Karpas-422 (cell line): ENCODE measurements around the genes NTHL1, ECI1, NTN3 and FLYWCH2.

- PRO-cap = no peak
- RAMPAGE, long total RNA = start-site peak on the minus strand at chr16:2047812-2047841, 16 and 29 reads in 2 replicates
Observed at GRCh38 chr16:2047039-2048131, at the start of gene NTHL1. TSS of gene NTHL1 (minus strand) at chr16:2047834.

GRCh38 chr16:2127603-2128011 is 8.1 kb downstream of the PKD1 start:
- PRO-cap = no peak
- RAMPAGE, long total RNA = no peak

DNA sequence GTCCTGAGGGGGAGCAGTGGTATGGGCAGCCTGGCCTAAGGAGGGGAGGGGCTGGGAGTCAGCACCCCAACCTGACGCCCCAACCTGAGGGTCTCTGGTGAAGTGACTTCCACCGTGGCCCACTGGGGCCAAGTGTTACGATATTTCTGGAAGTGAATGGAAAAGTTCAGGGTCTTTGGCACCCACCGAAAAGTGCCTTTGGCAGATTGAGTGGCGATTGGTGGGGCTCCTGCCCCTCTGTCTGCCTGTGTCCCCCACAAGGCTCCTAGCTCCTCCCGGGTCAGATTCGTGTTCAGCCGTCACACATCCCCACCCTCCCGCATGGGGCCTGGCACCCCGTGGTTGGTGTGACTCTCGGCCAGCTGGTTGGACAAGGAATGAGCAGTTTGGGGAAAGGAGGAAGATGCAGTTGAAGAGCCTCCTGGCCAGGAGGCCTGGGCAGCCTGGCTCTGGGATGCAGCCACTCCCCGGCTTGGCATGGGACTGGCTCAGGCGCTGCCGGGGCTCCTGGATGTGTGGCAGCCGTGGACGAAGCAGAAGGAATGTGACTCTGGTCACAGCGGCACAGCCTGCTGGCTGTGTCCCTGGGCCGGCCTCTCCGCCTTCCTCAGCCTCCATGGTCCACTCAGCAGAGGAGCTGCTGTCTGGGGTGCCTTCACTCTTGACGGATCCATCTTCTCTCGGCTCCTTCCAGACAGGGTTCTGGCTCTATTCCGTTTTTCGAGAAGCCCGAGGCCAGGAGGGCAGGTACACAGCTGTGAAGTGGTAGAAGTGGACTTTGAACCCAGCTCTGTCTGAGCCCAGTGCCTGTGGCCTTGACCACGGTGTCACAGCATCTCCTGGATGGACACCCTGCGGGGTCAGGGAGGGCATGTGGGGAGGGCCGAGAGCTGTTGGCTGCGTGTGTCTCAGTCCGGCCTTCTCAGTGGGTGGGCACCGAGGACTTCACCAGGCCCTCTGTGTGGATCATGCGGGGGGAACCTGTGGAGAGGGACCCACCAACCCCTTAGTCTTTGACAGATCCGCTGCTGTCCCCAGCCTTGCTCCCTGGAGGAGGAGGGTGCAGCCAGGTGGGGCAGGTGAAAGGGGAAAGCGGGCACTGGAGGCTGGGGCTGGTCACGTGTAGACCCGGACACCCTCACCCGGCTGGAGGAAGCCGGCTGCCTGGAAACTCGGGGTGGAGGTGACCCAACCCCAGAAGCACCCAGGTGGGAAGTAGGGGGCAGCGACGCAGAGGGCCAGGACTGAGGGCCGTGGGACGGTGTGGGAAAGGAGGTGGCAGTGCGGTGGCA is 2.1 kb downstream of the TRAF7 start:
- PRO-cap = no peak
- RAMPAGE, long total RNA = no peak

- PRO-cap = no peak
- RAMPAGE, long total RNA = no peak
Observed at GRCh38 chr16:2195401-2195932, 938 bp downstream of the CASKIN1 start.

GRCh38 chr16:2207305-2207822 is 2.1 kb downstream of the MLST8 start:
- PRO-cap = no peak
- RAMPAGE, long total RNA = no peak

DNA sequence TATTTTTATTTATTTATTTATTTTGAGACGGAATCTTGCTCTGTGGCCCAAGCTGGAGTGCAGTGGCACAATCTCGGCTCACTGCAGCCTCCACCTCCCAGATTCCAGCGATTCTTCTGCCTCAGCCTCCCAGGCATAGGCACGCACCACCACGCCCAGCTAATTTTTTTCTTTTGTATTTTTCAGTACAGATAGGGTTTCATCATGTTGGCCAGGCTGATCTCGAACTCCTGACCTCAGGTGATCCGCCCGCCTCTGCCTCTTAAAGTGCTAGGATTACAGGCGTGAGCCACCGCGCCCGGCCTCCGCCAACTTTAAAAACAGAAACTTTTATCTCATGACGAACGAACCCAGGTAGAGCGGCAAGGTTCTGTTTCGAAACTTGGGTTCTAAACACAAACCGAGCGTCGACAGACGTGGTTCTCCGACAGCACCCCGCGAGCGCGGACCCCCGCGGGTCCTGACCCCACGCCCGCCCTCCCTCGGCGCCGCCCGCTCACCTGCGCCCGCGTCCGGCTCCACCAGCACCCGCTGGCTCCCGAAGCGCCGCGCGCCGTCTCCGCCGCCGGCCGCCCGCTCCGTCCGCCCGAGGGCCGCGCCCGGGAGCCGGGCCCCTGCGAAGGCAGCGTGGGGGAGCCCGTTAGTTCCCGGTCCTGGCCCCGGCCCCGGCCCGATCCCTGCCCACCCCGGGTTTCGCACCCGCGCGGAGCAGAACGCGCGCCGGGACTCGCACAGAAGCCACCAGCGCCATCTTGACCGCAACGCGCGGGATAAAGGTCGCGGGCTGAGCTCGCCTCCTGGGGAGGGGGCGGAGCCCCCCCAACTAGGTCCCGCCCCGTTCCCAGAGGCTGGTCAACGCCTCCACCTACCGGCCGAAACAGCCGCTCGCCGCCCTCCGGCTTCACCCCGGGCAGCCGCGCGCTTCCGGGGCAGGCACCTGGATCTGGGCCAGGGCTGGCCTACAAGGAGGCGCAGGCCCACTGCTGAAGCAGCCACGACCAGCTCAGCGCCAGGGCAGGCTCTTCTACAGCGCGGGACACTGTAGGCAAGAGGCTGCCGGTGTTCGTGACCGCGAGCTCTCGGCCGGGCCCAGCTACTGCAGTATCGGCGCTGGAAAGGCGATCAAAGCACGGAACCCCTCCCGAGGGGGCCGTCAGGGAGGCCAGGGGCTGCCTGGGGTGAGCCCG is at the start of gene ECI1:
TSS of gene ECI1 (minus strand) at position 772 of the 1,187 bp plus-strand sequence.
- PRO-cap = bidirectional peak, plus-strand start at position 1,028 of the sequence, minus-strand start at position 765 of the sequence
- RAMPAGE, long total RNA = no peak

- PRO-cap = no peak
- RAMPAGE, long total RNA = no peak
Observed at GRCh38 chr16:2284296-2284702, 16.4 kb upstream of the RNPS1 start.

- PRO-cap = no peak
- RAMPAGE, long total RNA = no peak
Observed at GRCh38 chr16:2470753-2471726, at the start of gene NTN3. TSS of gene NTN3 (plus strand) at chr16:2471297.

DNA sequence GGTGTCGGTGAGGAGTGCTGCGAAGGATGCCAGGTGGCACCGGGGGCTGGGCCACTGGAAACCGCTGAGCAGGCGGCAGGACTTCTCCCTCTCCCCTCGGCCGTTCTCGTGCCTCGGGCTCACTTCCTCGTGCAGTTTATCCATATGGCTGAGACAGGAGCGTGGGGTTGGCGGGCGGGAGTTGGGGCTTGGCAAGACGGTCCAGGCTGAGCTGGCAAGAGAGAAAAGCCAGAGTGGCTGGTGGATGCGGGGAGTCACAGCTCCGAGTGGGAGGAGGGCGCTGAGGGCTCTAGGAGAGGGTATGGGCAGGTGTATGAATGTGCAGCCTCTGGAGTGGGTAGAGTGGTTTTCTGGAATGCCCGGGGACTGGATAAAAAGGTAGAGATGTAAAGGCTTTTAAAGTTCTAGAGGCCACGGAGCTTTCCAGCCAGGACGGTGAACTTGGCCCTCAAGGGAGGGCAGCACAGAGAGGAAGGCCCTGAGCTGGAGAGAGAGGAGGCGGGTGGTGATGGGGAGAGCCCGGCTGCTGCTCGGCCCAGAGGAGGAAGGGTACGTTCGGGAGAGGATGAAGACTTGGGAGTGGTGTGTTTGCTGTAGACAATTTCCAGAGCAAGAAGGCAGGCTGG is 8.4 kb downstream of the TBC1D24 start:
- PRO-cap = no peak
- RAMPAGE, long total RNA = no peak

DNA sequence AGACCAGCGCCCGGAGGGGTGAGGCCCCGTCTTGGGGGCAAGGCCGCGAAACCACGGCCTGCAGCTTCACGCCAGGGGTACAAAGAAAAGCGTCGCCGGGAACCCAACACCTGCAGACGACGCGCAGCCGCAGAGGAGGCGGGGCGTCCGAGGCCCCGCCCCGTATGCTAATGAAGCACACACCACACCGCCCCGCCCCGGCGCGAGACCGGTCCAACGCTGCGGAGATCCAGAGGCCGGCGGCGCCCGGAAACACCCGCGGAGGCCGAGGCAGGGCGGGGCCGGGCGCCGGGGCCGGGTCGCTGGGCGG is 284 bp upstream of the ATP6V0C start:
- PRO-cap = bidirectional peak, plus-strand start outside the sequence, minus-strand start at position 81 of the sequence
- RAMPAGE, long total RNA = no peak

GRCh38 chr16:2516317-2517624 is 3.0 kb downstream of the ATP6V0C start:
- PRO-cap = no peak
- RAMPAGE, long total RNA = no peak

DNA sequence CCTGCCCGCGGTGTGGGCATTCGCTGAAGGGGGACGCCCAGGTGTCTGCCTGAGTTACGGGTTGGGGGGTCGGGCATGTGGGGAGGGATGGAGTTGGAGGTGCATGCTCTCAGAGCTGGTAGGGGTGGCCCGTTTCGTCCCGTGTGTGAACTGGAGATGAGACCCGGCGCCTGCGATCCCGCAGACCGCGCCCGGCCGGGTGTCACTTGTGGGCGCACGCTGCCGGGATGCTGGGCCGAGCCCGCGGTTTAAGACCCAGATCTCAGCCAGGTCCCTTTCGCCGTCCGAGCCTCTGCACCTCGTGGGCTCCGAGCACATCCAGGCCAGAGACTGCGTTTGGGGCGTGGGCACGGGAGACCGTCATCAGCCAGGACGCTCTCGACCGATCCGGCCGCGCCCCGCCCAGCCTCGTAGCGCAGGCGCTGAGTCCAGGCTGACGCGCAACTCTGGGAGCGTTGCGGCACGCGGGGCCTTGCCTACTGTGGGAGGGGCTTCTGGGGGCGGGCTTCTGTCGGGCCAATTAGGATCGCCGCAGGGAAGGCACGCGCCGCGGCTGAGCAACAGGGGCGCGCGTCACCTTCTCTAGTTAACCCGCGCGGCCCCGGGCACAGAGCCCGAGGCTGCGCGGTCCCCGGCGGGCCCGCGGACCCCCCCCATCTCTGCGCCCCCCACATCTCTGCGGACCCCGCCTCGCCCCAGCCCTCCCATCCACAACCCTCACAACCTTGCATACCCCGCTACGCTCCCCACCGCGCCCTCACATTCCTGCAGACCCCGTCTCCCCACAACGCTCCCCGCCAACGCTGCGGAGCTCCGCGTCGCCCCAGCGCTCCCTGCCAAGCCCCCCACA is 613 bp upstream of the CEMP1 start:
- PRO-cap = unidirectional peak, minus-strand start at position 334 of the sequence
- RAMPAGE, long total RNA = no peak

DNA sequence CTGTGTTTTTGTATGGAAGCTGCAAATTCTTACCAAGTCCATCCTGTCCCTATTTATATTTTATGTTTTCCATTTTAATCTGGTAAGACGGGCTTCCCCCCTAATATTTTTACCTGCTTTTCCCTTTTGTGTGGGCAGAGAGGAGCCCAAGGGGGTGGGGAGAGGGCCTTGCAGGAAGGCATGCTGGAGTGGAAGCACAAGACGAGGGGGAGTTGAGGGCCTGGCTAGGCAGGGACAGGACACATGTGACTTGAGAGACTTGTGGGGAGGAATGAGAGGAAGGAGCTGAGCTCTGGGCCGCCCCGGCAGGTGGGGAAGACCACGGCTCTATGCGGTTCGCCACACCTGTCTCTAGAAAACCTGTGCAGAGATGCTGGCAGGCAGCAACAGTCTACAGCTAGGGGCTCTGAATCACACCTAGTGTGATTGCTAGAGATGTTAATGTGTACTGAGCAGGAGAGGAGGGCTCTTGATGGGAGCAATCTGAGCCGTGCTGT is 50.1 kb downstream of the PDPK1 start:
- PRO-cap = no peak
- RAMPAGE, long total RNA = no peak

DNA sequence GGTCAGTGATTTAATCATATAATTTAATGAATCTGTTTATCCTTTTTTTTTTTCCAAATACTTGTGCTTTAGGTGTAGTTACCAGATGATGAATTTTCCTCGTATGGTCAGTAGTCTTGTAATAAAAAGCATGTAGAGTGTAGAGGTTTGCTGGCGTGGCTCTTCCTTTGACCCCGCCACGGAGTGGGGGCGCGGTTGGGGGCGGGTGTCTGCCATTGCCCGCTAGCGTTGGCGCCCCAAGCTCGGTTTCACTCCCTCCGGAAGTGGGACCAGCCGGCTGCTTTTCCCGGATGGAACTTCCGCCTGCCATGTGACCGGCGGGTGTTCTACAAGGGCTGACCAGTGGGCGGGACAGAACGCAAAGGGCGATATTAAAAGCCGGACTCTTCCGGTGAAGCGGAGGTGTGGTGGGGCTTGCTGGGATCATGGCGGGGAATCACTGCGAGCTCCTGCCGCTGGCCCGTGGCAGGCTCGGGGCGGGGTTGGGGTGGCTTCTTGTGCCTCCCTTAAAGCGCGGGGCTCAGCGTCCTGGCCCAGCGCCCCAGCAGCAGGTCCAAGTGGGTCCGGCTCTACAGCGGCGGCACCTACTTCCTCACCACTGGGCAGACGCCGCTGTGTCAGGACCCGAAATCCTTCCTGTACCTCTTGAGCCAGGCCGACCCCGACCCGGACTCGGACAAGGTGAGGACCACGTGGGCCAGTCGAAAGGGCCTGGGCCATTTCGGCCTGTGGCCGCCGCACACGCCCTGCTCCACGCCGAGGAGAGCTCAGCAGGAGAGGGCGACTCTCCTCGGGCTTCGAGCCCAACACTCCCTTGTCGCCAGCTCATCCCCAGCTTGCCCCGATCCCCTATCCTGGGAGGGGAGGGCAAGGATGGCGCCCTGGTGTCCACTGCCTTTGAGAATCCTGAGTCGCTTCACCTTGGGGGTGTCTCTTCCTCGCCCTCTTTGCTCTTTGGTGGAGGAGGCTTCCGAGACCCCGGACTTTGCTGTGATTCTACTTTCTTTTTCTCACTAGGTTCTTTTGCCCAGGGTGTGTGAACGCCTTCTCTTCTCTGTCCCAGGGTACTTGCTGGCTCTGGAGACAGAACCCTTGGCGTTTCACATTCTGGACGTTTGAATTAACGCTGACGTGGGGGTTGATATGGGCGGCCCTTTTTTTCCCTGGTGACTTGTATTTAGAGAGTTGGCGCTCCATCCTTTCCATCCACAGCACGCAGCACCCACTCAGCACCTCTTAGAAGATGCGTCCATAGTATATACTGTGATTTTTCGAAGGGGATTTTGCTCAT is 65.7 kb downstream of the PDPK1 start:
- PRO-cap = bidirectional peak, plus-strand start at position 402 of the sequence, minus-strand start at position 180 of the sequence
- RAMPAGE, long total RNA = no peak

GRCh38 chr16:2691859-2693081 is 9.9 kb downstream of the KCTD5 start:
- PRO-cap = no peak
- RAMPAGE, long total RNA = no peak

- PRO-cap = no peak
- RAMPAGE, long total RNA = no peak
Observed at GRCh38 chr16:2693107-2693677, 10.9 kb downstream of the KCTD5 start.

GRCh38 chr16:2719229-2719745 is 737 bp downstream of the PRSS27 start:
- PRO-cap = no peak
- RAMPAGE, long total RNA = no peak

DNA sequence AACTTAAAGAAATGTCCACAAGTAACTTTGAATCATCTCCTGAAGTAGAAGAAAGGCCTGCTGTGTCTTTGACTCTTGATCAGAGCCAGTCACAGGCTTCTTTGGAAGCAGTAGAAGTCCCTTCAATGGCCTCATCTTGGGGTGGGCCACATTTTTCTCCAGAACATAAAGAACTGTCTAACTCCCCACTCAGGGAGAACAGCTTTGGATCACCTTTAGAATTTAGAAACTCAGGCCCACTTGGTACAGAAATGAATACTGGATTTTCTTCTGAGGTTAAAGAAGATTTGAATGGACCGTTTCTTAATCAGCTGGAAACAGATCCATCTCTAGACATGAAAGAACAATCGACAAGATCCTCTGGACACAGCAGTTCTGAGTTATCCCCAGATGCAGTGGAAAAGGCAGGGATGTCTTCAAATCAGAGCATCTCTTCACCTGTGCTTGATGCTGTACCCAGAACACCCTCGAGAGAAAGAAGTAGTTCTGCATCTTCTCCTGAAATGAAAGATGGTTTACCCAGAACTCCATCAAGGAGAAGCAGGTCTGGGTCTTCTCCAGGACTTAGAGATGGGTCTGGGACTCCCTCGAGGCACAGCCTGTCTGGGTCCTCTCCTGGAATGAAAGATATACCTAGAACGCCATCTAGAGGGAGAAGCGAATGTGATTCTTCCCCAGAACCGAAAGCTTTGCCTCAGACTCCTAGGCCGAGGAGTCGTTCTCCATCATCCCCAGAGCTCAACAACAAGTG is 12.0 kb downstream of the SRRM2 start:
- PRO-cap = no peak
- RAMPAGE, long total RNA = no peak

DNA sequence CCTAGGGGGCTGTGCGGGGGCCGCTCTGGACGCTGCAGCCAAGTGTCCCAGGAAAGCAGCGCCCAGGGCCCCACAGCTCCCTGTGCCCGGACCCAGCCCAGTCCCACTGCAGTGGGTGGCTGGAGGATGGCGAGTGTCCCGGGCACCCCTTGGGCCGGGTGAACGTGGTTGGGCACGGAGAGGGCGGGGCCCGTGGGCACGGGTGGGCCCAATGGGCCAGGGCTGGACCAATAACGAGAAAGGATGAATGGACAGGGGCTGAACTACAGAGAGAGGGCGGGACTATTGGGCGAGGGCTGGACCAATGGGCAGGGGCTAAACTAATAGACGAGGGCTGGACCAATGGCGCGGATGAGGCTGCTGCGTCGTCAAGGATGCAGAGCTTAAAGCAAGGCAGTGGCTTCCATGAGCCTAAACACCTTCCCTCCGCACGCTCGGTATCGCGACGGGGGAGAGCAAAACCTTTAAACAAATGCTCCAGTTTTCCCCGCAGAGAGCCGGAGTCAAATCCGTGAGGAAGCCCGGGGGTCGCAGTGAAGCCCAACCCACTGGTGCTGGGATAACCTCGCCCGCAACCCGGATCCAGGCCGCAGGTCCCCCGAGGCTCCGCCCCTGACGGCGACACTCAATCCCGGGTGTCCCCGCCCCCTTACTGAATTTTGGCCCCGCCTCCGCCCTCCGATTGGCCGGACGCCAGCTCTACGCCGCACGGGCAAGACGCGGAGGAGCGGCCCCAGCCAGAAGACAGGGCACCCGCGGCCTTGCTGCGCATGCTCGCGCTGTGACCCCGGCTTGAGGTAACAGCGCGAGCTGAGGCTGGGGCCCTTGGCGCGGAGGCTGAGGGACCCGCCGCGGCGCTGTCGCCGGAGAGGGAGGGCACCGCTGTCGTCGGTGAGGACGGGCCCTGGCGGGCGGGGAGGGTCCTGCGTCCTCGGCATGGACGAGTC is at the start of gene FLYWCH2:
TSS of gene FLYWCH2 (plus strand) at position 740 of the 947 bp plus-strand sequence.
- PRO-cap = bidirectional peak, plus-strand start at position 414 of the sequence, minus-strand start at position 137 of the sequence; bidirectional peak, plus-strand start at position 805 of the sequence, minus-strand start at position 591 of the sequence
- RAMPAGE, long total RNA = no peak

DNA sequence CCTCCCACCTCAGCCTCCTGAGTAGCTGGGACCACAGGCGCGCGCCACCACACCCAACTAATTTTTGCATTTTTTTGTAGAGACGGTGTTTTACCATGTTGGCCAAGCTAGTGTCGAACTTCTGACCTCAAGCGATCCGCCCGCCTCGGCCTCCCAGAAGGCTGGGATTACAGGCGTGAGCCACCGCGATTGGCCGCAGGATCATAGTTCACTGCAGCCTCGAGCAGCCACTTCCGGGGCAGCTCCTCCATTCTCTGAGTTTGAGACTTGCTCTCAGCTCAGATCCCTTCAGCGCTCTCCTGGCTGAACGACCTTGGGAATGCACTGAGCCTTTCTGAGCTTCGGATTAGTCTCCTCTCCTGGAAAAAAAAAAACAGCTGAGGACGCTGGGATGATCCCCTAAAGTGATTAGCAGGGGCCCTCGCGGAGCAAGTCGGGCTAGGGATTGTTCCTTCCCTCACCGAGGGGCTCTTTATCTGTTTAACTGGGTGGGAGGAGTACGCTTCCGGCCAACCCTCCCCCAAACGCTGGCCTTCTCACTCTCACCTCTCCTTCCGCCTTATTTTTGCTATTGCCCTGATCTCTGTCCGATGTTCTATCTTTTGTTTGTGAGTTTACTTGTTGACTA is 1.2 kb upstream of the PKMYT1 start:
- PRO-cap = no peak
- RAMPAGE, long total RNA = no peak